HCT116 (cell line): ENCODE results near the genes RGS7BP and SREK1IP1.

GRCh38 chr5:62299605-62300114 lies 6.3 kb upstream of the KIF2A start:
- RRBS = no CpG with 5 or more reads among the region's 1 CpG

- RRBS = no CpG with 5 or more reads among the region's 1 CpG
Measured at GRCh38 chr5:62322398-62322951, 16.5 kb downstream of the KIF2A start.

GRCh38 chr5:62804256-62805031 lies 225.8 kb downstream of the LRRC70 start:
- RRBS = no CpG with 5 or more reads among the region's 34 CpGs

DNA sequence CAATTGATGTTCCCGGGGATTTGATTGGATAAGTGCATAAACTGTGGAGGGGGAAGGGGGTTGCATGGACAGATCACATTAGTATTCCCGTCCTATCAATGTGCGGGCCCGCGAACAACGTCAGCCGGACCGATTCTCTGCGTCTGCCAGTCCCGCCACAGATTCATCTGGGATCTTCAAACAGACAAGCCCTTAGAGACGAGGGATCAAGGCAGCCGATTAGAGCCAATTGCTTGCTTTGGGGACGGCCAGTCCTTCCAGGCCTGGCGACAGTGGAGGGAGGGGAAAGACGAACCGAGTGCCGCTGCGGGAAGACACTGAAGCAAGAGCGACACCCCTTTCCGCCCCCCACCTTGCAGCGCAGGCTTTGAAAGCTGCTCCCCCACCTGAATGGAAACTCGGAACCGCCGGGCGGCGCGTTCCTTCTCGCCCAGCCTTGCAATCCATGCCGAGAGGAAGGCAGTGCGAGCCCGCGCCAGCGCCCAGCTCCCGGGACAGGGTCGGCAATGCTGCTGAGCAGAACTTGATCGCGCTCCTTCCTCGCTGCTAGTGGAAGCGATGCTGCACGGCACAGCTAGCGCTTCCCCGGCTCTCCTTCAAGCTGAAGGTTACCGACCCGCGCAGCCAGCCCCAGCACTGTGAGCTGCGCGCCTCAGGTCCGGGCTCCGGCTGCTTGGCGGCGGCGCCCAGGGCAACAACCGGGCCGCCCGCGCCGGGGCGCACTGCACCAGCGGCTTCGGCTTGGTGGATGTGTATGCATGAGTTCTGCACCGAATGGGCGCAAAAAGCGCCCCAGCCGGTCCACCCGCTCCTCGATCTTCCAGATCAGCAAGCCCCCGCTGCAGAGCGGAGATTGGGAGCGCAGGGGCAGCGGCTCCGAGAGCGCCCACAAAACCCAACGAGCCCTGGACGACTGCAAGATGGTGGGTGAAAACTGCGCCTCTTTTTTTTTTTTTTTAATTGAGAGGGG lies at the start of gene RGS7BP:
Gene RGS7BP (plus strand): TSS at position 149 of the 970 bp plus-strand sequence.
- RRBS = 95% methylated on average over 29 of the region's 75 CpGs

DNA sequence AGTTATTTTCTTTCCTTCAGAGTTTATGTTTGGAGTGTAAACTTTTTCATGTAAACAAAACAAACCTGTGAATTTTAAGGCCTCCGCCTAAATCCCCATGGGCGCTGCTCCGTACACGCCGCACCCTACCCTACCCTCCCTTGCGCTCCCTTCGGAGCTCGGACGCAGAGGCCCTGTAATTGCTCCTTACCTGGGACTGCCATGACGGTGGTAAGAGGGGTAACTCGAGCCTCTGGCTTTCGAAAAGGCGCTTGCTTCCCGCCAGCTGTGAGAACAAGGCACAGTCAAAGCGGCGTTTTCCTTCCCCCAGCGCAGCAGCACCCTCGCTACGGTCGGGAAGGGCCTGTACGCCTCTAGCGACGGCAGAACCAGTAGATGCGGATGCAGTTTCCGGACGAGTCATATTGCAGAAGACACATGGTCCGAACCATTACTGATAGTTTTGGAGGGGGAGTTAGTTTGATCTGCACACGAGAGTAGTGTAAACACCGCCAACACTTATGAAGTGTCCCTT lies at the start of gene SREK1IP1:
Gene SREK1IP1 (minus strand): TSS at position 377 of the 514 bp plus-strand sequence.
- RRBS = no CpG with 5 or more reads among the region's 29 CpGs

GRCh38 chr5:64783601-64784161 lies 15.0 kb downstream of the CWC27 start:
- RRBS = no CpG with 5 or more reads among the region's 4 CpGs

- RRBS = no CpG with 5 or more reads among the region's 2 CpGs
Measured at GRCh38 chr5:64800022-64800576, 31.4 kb downstream of the CWC27 start.

DNA sequence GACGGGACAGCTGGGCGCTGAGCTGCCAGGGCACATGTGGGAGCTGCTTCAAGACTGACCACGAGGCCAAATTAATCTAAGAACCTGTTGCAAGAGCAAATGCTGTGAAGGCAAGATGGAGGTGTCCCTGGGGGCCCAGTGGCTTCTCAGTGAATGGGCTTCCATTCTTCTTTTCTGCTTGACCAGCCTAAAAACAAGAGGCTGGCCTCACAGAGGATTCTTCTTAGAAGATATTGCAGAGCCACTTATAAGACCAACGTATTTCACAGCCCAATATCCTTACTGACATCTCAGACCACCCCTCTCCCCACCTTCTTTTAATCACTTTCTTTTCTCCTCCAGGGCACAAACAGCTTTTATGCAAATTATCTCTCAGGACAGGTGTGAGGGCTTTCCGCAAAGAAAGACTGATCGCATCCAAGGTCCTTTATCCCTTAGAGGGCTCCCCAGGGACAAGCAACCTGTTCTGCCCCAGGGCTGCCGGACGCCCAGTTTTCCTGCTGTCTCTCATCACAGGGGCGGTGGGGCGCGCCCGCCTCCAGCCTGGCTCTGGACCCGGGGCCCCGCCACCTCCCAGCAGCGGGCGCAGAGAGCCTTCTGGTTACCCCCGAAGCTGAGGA lies 265.9 kb downstream of the CWC27 start:
- RRBS = 100% methylated on average over 6 of the region's 17 CpGs

DNA sequence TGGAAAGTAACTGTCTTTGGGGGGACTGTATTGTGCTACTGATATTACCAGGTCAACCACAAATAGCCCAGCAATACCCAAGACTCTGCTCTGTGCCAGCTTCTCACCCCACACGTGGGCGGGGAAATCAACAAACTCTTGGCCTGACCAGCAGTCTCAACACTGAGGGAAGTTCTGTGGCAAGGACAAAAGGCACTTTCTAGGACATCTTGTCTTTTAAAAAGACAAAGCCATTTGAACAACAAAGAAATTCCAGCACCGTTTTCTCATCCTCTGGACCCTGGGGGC lies 297.7 kb downstream of the CWC27 start:
- RRBS = no CpG with 5 or more reads among the region's 3 CpGs

GRCh38 chr5:65769473-65769858 lies 47.5 kb downstream of the NLN start:
- RRBS = no CpG with 5 or more reads among the region's 1 CpG

- RRBS = 3% methylated on average over 12 of the region's 52 CpGs
Measured at GRCh38 chr5:66144422-66145050, 436 bp downstream of the SREK1 start.

DNA sequence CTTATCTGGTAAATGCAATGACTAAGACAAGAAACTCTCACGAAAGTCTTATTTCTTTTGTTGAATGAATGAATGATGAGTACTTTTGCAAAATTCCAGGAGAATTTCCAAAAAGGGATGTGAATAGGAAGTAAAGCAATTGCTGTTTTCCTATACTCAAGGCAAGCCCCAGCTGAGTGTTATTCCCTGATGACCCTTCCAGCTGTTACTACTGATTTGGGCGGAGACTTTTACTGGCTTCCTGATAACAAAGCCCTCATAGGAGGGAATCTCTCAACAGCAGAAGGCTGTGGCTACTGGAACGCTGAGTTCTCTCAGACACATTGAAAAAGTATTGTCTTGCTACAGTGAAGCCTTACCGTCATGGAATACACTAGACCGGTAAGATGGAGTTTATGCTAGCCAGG lies 162.8 kb downstream of the SREK1 start:
- RRBS = no CpG with 5 or more reads among the region's 5 CpGs

DNA sequence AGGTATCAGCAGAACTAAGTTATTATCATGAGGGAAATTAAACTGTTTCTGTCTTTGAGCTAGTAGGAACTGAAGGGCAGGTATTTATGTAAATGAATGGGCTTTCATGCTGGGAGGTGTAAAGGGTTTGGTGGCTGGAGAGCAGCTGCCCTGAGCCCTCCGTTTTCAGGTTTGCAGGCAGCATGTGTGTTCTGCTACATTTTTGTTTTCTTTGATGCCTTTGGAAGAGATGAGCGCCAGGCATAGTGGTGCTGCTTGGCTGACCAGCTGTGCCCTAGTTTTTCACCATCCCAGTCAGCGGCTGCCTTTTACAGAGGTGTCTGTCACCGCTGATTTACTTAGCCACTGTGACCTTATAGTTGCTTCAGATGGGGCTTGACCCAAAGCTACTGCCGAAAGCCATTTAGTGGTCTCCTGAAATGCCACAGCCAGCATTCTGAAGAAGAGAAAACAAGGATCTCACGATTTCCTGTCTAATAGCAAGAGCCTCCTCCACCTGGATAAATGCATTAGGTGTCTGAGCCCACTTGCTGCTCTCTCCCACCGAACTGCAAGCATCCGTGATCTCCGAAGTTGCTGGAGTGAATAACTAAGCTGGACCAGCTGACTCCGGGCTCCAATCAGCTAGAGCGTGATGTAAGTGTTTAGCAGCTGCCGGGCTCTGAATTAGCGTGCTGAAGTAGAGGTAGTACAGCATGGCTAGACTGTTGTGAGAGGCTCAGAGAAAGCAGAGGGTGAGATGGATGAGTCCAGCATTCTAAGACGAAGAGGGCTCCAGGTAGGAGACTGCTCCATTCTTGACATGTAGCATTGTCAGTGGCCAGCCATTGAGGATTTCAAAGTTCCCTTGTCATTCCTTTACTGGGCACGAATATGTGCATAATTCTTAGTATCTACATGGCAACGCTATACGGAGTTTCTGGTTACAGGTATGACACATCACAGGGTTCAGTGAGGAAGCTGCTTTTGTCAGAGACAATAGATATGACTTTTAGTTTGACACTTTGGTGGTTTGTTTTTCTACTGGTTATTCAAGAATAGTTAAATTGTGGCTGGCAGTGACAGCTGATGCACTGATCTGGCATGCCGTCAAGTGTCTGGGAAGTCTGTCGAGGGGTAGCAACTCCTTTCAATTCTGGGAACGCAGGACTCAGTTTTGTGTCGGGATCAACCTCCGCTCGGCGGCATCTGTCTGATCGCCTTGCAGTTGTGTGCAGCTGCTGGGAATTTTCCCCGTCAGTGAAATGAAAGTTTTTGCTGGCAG lies 232.3 kb downstream of the MAST4 start:
- RRBS = 47% methylated on average over 2 of the region's 26 CpGs

DNA sequence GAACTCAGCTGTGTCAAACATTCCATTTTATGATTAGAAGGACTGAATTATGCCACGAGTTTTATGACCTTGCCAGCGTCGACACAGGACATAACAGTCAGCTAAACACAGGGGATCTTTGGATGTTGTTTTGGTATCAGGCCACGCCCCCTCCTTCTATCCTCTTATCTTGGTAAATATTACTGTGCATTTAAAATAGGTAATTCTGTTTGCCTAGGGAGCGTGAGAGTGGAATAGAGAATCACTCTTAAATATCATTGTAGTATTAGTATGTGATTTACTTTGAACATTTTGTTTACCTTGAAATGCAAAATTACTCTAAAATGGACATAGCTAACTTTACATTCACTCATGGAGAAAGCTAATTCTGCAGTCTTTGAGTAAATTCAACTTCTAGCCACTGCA lies 235.8 kb downstream of the CD180 start:
- RRBS = no CpG with 5 or more reads among the region's 5 CpGs

GRCh38 chr5:67162604-67163220 lies 33.9 kb downstream of the CD180 start:
- RRBS = 83% methylated on average over 1 of the region's 6 CpGs

GRCh38 chr5:67195454-67196233 lies 955 bp downstream of the CD180 start:
- RRBS = no CpG with 5 or more reads among the region's 6 CpGs

GRCh38 chr5:67214823-67215553 lies 18.4 kb upstream of the CD180 start:
- RRBS = no CpG with 5 or more reads among the region's 13 CpGs

DNA sequence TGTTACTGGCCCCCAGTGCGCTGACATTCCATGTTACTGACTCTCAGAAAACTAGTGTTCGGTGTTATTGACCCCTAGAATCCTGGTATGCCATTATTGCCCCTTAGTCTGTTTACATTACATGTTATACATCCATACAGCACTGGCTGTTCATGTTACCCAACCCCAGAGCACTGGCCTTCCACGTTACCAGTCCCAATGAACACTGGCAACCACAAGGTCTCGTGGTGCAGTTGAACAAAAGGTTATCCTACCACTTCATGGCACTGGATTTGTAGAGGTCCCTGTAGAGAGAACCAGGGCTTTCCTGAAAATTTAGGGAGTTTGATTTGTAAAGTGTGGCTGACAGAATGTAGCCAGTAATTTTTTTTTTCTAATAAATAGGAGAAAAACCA lies 278.3 kb upstream of the CD180 start:
- RRBS = no CpG with 5 or more reads among the region's 4 CpGs

GRCh38 chr5:67537237-67537782 lies 340.7 kb upstream of the CD180 start:
- RRBS = no CpG with 5 or more reads among the region's 4 CpGs